Right common carotid artery plus branches (tissue), 1 donor: ENCODE data around the genes TEX38 and FOXD2.

GRCh38 chr1:46133883-46134493 is 1.6 kb upstream of the PIK3R3 start:
- PRO-cap, result no peak

GRCh38 chr1:46180203-46180825 is 4.0 kb upstream of the P3R3URF start:
- PRO-cap, result unidirectional peak, plus-strand start at chr1:46180532

- PRO-cap, result no peak
Observed at GRCh38 chr1:46188005-46188515, 10.2 kb downstream of the POMGNT1 start.

DNA sequence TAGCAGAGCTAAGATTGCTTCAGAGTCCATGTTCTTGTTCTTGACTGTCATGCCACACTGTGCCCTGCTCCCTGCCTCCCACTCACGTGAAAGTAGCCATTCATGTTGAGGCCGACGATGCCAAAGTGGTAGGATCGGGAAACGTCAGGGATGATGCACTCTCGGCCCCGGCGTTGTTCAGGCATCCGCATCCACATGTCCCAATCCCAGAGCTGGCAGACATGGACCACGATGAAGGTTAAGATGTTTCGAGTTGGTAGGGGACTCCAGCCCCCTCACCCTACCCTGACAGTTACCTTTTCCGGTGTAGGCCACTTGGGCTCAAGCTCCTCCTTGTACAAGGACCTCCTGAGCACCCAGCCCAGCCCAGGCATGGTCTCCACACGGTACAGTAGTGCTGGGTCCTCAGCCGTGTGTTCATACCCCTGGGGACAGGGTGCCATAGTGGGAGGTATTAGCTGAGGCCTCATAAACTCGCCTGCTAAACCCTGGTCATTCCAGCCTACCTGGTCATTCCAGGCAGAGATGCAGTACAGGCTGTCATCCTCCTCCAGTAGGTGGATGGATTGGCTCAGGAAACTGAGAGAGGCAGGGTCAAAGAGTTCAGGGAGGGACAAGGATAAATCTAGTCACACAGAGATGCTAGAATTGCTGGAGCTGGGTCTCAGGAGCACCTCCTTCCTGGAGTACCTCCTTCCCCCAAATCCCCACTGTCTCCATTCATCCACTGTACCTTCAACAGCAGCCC is 6.0 kb downstream of the POMGNT1 start:
- PRO-cap, result no peak

- PRO-cap, result no peak
Observed at GRCh38 chr1:46285820-46286742, 17.3 kb downstream of the LRRC41 start.

DNA sequence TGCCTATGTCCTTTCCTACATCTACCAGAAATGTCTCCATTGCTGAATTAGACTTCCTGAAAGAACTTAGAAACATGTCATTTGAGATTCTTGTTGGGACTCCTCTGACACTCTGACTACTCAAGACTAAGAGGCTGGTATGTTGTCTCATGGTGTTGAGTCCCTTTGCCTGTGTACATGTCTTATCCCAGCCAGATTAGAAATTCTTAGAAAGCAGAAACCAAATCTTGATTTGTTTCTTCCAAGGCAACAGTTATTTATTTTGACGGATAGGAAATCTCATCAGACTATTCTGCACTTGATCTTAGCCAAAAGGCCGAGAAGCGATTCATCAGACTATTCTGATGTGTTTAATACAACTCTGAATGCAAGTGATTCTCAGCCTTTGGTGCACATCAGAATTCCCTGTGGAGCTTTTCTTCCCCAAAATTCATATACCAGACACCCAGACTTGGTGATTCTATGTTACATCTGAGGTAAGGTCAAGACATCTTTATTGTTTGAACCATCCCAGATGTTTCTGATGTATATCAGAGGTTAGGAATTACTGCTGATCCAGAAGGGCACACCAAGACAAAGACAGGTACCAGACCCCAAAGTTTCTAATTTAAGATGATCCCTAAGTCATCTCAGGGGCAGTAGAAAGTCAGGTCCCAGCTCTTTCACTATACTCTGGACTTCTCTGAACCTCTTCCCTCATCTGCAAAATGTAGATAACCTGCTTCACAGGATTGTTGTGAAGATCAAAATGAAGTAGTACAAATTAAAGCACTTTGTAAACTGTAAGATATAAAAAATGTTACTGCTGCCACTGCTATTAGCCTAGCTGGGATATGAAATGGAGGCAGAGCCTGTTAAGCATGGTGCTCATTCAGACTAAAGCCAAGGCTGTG is 15.5 kb downstream of the LRRC41 start:
- PRO-cap, result no peak

DNA sequence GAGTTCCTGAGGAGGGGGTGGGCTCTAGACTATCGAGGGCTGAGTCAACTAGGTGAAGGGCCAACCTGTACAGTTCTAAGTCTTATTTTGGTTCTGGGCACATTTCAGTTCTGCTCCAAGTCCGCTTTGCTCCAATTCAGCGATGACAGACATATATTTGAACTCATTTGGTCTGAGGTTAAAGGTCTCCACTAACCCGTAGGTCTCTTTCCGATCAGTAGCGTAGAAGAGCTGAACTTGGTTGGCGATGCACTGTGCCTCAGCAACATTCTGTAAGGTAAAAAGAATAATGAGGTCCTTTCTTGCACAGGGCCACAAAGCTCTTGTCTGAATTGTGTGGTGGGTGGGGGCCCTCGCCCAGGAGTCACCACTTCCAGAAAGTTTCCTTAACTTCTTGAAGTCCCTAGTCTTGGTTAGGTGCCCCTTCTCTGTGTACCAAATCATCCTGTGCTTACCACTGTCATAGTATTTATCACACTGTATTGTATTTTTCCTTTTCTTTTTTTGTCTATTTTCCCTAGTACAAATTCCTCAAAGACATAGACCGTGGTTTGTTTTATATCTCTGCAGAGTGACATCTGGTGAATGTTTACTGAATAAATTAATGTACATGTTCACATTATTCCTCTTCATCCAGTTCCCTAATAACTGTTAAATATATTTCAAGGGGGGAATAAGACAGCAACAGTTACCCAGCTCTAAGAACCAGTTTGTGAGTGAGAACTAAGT is 19.3 kb upstream of the MOB3C start:
- PRO-cap, result no peak

DNA sequence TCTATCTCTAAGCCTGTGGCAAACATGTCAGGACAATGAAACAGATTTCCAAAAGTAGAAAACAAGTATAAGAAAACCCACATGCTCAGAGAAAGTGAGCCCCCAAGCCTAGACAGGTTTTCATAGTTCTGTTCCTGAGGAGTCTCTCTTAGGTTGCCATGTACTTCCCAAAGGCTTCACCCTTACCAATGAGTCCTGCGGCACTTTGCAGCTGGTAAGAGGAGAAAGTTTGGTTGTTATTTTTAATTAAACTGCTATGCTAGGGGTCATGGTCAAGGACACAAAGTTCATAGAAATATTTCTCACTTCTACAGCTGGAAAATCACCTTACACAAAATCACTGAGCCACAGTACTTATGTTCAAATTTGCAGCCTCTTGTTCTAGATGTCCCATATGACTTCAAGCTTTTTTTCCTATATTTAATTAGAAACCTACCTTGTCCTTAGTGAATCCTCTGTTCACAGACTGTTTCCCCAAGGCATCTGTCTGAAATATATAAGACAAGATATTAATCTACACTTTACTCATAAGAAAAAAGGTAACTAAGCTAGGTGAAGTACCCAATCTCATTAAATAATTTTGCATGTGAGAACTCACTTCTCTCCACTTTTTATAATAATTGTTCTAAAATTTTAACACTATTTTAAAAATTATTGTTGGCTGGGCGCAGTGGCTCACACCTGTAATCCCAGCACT is 9.8 kb downstream of the ATPAF1 start:
- PRO-cap, result no peak

DNA sequence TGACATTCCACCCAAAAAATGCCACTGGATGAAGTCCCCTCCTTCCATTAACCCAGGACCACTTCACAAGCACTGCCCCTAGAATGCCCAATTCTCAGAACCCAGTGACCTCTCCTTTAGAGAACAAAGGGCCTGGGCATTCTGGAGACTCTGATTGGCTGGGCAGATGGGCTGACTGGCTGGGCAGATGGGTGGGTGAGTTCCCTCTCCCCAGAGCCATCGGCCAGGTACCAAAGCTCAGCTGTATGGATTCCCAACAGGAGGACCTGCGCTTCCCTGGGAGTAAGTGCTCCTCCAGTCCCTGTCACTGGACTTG is at the start of gene TEX38:
Gene TEX38 (plus strand): TSS at position 165 of the 316 bp plus-strand sequence.
- PRO-cap, result no peak

- PRO-cap, result no peak
Observed at GRCh38 chr1:46688267-46688781, 16.7 kb downstream of the TEX38 start.

DNA sequence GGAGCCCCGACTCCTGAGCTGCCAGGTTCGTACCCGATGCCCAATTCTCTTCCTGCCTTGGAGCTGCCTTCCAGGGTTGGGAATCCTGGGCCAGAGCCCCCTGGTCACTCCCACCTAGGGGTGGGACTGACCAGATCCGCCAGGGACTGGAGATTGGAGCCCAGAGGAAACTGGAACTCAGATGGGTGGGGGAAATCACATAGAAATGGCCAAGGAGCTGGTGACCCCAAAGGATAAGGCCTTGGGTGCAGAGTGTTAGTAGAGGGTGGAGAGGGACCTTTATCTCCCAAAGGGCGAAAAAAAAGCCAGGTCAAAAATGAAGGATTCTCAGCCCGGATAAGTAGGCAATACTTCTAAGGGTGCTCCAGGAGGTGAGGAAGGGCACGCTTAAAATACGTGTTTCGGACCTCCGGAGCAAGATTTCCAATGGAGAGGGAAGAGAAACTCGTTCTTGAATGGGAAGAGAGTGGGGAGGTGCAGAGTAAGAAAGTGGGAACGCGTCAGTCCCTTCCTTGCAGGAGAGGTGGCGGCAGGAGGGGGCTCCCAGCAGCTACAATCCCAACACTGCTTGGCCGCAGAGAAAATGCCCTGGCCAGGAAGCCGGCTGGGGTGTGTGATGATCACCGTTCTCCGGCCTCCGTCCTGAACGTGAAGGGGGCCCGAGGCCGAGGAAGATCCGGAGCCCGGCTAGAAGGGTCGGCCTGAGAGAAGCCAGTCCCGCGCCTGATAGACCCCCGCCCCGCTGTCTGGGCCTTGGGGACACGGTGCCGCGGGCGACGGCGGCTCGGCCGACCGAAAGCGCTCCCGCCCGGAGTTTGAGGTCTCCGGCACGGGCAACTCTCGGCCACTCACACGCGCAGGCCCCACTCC is 572 bp downstream of the EFCAB14 start:
- PRO-cap, result no peak

- PRO-cap, result no peak
Observed at GRCh38 chr1:46962345-46962777, 21.1 kb upstream of the CYP4A11 start.

GRCh38 chr1:47211886-47212376 is 20.1 kb downstream of the TAL1 start:
- PRO-cap, result bidirectional peak, plus-strand start at chr1:47212133, minus-strand start at chr1:47212055

DNA sequence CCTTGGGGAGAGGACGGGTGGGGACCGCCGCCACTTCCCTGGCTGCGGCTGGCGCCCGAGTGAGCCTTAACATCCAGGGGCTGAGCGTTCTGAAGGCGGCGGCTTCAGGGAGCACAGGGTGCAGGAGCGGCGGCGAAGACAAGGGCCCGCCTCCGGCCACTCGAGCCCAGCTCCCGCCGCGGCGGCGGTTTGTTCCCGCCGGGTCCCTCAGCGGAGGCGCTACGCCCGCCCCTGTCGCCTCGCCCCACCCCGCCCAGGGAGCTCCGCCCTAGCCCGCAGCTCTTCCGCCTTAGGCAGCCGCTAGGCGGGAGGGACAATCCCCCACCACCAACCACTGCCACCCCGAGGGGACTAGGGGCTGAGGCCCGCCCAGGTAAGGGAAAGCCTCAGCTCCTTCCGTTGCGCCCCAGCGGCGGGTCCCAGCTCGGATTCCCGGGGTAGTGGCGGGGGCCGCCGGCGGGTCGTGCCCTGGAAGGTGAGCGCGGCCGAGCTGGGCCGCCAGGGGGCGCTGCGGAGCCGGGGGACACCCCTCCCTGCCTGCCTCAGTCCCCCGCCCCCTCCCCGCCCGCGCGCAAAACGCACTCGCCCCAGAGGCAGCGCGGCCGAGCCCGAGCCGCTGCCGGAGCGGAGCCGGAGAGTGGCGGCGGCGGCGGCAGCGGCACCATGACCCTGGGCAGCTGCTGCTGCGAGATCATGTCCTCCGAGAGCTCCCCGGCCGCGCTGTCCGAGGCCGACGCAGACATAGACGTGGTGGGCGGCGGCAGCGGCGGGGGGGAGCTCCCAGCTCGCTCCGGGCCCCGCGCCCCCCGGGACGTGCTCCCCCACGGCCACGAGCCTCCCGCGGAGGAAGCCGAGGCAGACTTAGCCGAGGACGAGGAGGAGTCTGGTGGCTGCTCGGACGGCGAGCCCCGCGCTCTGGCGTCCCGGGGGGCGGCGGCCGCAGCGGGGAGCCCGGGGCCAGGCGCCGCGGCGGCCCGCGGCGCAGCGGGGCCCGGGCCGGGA is at the start of gene FOXD2:
Gene FOXD2 (plus strand): TSS at position 572 of the 1,002 bp plus-strand sequence.
- PRO-cap, result bidirectional peak, plus-strand start at position 292 of the sequence, minus-strand start at position 191 of the sequence; bidirectional peak, plus-strand start at position 590 of the sequence, minus-strand start at position 492 of the sequence

DNA sequence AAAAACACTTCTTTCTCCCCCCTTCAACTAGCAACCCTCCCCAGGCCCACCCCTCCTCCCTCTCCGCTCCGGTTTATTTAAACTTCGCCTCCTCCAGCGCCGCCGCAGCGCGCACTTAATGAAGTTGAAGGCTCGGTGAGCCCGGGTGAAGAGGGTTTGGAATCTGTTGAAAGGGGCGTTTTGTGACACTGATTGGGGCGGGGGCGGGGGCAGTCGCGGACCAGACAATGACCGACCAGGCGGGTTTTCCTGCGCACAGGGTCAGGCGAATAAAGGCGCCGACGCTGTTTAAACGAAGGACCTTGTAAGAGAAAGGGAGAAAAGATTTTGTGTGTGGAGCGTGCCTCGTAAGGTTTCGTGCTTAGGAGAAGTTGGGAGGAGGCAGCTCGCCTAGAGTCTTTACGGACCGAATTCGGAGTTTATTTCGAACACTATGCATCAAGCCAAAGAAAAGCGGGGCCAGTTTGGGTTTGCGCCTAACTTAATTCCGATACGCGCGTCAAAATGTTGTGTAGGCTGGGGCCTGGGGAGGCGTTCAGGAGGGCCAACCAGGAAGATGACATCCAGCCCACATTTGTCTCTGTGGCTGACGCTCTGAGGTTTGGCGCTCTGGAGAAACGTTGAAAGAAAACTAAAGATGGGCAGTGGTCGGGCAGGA is 6.3 kb downstream of the FOXD2 start:
- PRO-cap, result no peak

DNA sequence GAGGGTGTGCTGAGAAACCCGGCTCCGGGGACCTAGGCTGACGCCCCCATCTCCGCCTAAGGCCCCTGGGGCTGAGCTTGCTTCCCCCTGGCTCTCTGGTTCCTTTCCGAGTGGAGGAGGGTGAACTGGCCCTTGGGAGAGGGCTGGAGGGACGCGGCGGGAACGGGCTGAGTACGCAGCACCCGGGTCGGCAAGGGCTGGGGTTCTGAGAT is 270.7 kb downstream of the FOXD2 start:
- PRO-cap, result no peak

DNA sequence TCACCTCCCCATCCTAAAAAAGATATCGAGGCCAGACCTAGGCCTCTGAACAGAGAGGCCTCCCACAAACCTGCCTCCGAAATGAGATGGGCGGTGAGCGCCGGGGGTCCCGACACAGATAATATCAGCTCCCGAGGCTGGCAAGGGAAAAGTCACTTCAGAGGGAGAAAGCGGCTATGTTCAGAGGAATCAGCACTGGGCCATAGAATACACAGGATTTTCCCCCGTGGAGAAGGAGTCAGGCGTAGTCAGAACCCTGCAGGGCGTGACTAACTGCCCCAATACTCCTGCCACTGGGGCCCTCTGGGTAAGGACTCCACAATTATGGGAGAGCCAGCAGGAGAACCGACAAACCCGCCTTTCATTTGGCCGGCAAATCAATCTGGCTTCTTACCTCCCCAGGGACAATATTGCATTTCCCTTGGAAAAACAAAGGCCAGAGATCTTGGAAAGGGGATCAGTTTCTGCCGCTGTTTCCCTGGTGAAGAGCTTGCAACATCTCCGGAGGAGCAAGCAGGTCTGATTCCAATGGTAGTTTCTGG is 4.6 kb downstream of the TRABD2B start:
- PRO-cap, result bidirectional peak, plus-strand start at position 460 of the sequence, minus-strand start at position 295 of the sequence

- PRO-cap, result no peak
Observed at GRCh38 chr1:48377190-48378194, 94.5 kb downstream of the SPATA6 start.

GRCh38 chr1:48470476-48471047 is 1.4 kb downstream of the SPATA6 start:
- PRO-cap, result no peak

DNA sequence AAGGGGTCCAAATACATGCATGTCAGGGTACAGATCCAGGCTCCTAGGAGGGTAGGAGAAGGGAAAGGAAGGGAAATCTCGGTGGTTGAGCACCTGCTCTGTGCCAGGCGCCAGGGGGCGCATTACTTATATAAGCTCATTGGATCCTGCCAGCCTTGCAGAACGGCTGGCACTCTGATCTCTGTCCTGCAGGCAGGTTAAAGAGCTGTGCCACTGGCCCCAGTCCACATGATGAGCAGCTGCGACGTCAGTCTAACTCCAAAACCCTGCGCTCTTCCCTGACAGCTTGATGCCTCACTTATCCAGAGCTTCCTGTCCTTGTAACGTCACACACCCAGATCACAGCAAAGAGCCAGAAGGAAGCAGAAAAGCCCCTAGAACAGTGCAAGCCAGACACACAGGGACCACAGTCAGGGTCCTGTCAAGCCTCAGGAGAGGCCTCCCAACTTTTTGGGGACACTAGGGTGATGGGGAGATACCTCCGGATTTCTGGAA is 99.2 kb downstream of the BEND5 start:
- PRO-cap, result no peak